Parotid gland (tissue), 1 donor: Measurements from ENCODE around the genes FAM246A and TMEM191C.

GRCh38 chr22:20885226-20886062, 26.6 kb downstream of the SNAP29 start:
- PRO-cap = no peak

- PRO-cap = no peak
These were observed 57.0 kb downstream of the LRRC74B start for GRCh38 chr22:21102631-21103275.

- PRO-cap = no peak
These were observed at the start of gene FAM246A for GRCh38 chr22:21361018-21361615. Gene FAM246A (minus strand): TSS chr22:21361299.

DNA sequence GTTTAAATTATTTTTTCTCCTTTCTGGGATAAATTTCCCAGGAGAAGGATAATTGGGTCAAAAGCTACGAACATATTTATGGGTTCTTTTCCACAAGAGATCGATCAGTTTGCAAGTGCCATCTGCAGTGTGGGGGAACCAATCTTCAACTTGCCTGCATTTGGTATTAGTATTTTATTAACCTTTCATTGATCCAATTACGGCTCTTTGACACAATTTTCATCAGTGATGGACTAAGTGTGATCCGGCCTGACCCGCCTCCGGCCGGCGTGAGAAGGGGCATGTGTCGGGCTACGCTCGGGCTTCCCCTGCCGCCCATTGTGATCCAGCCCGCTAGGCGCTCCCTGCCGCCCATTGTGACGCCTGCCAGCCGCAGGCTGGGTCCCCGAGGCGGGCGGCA, at the start of gene TMEM191C:
Gene TMEM191C, plus strand, starts transcription at position 350 of the 400 bp plus-strand sequence.
- PRO-cap = no peak

- PRO-cap = no peak
These were observed 20.5 kb downstream of the UBE2L3 start for GRCh38 chr22:21587688-21588654.

GRCh38 chr22:21612766-21613442, 16.9 kb downstream of the YDJC start:
- PRO-cap = no peak

DNA sequence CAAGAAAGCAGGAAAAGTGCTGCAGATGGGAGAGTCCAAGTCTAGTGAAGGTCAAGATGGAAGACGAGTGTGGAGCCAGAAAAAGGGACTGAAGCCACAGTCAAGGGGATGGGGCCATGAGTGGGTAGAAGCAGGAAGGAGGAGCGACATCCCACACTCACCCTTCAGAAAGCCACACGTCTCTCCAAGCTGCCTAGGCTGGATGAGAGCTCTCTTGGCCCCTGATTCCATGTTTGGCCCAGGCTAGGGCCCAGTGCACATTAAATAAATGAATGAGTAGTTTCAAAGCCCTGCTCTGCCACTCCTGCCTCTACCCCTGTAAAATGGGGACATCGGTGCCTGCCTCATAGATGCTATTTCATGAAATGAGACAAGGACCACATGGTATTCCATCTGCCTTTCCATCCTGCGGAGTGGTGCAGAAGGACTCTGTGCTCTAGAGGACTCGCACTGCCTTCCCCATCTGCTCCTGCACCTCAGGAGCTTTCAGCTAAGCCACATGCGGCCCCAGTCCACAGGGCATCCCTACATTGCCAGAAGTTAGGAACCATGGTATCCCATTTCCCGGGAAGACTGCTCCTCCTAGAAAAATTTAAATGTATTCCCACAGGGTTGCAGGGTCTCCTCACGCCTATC, 2.8 kb downstream of the YDJC start:
- PRO-cap = no peak

- PRO-cap = no peak
These were observed 9.7 kb downstream of the SDF2L1 start for GRCh38 chr22:21651622-21652459.

GRCh38 chr22:21734934-21735275, 689 bp downstream of the YPEL1 start:
- PRO-cap = no peak

- PRO-cap = no peak
These were observed 31.3 kb upstream of the YPEL1 start for GRCh38 chr22:21766658-21767563.

GRCh38 chr22:21787365-21788618, 52.2 kb upstream of the YPEL1 start:
- PRO-cap = no peak

DNA sequence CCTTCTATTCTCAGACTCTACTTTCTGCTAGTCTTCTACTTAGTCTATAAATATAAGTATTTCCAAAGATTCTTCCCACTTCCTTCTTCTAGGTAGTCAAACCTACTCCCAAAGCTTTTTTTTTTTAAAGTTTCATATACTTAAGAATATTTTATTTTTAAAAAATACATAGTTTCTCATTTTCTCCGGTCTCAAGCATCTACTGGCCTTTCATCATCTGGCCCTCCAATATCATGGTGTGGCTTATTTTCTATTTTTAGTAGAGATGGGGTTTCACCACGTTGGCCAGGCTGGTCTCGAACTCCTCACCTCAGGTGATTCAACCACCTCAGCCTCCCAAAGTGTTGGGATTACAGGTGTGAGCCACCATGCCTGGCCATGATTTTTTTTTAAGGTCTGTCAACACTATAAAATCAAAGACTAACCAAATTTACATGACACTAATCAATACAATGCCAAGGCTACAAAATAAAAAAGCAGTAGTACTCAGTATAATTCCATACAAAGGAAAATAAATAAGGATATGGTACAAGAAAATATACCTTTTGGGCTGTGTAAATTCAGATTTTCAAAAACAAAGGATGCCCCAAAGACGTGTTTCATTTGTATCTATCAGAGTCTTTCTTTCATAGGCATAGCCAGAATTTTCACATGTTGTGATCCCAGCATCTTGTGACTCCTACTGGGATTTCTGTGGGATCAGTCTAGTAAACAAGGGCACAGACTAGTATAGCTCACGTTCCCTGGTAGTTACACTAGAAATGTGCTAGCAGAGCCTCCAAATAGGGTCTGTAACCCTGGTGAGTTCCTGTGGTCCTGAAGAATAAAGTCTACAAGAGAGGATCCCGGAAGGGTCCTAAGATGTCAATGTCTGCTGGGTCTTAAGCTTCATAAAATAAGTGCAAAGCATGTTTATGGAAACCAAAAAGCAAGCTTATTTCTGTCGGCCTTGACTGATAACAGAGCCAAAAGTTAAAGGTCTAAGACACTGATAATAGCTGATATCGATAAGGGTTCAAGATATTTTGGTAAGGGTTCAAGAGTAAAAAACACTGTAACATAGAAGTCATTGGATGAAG, 64.3 kb upstream of the YPEL1 start:
- PRO-cap = no peak

DNA sequence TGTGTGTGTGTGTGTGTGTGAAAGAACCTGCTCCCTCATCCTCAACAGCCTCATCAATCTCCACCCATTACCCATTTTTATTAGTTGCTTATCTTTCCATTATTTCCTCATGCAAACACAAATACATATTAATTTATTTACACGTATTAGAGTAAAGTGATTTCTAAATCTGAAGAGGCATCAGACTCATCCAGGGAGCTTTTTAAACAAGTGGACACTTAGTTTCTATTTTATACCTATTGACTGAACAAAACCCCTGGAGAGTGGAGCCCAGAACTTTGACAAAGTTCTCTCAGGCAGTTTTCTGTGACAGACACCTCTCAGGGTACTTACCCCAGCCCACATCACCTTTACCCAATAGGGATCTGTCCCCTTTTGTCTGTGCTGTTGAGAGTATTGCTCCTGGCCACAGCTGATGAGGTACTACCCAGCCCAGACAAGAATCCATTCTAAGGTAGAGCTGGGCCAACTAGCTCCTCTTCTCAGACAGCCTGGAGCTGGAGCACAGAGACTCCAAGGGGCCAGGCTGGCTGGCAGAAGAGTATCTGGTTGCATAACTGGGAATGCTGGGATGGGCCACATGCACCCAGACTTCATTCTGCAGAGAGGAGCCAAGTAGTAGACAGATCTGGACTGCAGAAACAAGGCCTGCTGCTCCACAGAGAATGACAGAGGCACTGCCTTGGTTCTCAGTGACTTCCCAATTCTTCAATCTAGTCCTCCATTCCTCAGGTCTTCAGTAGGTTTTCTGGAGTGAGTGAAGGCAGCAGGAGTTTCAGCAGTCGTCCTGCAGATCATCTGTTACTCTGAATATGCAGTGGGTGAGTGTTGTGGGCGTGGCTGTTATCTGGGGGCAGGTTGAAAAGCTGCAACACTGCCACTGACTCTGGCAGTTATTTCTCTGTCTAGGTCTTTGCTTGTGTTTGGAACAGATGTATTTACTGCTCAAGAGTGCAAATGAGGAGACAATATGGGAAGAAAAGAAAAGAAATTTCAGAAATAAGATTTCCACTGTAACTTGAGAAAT, 35.2 kb downstream of the MAPK1 start:
- PRO-cap = no peak

- PRO-cap = no peak
These were observed 9.0 kb downstream of the MAPK1 start for GRCh38 chr22:21858260-21859001.

- PRO-cap = no peak
These were observed 7.0 kb downstream of the TOP3B start for GRCh38 chr22:21975497-21975982.

- PRO-cap = no peak
These were observed 10.0 kb upstream of the TOP3B start for GRCh38 chr22:21992631-21992983.

- PRO-cap = no peak
These were observed 43.2 kb upstream of the VPREB1 start for GRCh38 chr22:22201161-22202069.

- PRO-cap = no peak
These were observed 75.9 kb downstream of the GGTLC2 start for GRCh38 chr22:22720256-22720716.

GRCh38 chr22:22811622-22812032, 76.0 kb upstream of the IGLL5 start:
- PRO-cap = no peak

- PRO-cap = no peak
These were observed 64.4 kb upstream of the IGLL5 start for GRCh38 chr22:22823123-22823682.